OVCAR3 (cell line): ENCODE results near the genes ZNF318 and POLH.

DNA sequence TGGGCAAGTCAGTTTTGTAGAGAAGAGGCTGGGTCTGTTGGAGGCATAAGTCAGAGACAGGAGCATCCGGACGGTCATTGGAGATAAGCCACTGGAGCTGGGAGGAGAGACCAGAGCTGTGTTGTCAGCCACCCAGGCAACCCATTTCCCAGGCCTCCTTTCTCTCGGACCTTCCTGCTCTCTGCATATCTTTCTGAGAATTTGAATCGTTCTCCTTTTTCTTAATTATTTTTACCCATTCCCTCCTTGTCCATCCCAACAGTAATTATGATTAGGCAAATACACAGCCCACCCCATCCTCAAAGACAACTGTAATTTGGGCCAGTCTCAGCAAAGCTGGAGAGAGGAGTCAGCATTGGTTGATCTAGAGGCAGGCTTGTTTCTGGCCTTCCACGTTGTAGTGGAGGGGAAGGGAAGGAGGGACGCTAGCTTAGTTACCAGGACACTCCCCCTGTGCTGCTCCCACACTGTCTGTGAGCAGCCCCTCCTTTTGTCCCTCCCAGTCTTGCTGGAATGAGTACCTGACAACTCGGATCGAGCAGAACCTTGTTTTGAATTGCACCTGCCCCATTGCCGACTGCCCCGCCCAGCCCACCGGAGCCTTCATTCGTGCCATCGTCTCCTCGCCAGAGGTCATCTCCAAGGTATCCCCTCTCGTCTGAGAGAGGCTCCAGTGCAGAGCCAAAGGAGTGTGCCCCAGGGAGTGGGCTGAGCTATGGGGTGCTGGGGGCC lies 9.2 kb downstream of the DNPH1 start:
- RRBS: no CpG with 5 or more reads among the region's 15 CpGs

DNA sequence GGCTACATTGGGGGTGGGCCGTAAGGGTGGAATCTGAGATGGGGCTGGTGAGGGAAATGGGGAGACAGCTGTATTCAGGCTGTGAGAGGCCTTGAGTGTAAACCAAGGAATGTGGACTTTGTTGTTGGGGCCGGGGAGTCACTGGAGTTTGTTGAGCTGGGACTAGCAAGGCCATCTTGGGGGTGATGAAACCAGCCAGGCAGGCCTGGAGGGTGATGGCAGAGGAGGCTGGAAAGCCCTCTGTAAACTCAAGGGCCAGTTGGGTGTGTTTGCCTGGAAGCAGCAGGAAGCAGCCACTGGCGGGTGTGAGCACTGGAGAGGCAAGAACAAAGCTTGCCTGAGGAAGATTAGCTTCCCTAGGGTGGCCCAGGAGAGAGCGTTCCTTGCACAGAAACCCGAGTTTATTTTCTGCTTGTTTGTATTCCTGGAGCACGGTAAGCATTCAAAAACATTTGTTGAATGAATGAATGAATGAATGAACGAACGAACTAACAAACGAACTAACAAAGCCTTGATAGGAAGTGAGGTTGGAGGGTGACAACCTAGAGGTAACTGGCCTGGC lies 18.9 kb downstream of the TTBK1 start:
- RRBS: no CpG with 5 or more reads among the region's 9 CpGs

- RRBS: 29% methylated on average over 26 of the region's 90 CpGs
Measured at GRCh38 chr6:43284813-43285985, 12.9 kb upstream of the SLC22A7 start.

GRCh38 chr6:43336320-43336705 lies 27.7 kb upstream of the CRIP3 start:
- RRBS: no CpG with 5 or more reads among the region's 3 CpGs

GRCh38 chr6:43357172-43357826 lies 12.1 kb downstream of the ZNF318 start:
- RRBS: no CpG with 5 or more reads among the region's 21 CpGs

DNA sequence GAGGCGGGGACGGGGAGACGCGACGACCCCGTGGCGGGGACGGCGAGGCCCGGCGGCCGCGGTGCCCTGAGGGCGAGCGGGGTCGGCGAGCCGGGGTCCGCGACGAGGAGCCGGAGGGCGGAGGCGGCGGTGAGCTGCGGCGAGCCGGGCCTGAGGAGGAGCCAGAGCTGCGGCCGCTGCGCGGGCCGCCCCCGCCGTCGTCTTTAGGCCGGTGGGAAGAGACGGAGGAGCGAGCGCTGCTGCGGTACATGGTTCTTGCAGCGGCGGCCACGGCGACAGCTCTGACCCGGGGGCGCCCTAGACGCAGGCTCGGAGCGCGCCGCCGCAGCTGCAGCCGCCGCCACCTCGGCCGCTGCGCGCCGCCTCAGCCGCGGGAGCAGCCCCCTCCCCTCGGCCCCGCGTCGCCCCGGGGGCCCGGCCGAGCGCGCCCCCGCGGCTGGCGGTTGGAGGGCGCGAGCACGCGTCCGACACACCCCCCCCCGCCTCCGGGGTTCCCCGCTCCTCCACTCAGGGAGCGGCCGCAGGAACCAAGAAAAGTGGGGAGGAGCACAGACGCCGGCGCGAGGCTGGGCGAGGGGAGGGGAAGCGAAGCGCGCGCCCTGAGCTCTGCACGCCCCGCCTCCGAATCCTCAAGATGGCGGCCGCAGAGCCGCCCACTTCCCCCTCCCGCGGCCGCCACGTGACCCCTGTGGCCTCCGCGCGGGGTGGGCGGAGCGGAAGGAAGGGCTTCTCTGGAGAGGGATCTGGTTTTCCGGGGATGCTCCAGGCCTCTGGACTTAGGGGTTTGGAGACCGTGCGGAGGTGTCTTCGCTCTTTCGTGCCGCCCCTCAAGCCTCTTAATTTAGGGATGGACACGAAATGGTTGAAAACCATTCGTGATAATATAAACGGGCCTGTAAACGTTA lies at the start of gene ZNF318:
TSS of gene ZNF318 (minus strand) at position 532 of the 905 bp plus-strand sequence.
- RRBS: 3% methylated on average over 50 of the region's 118 CpGs

DNA sequence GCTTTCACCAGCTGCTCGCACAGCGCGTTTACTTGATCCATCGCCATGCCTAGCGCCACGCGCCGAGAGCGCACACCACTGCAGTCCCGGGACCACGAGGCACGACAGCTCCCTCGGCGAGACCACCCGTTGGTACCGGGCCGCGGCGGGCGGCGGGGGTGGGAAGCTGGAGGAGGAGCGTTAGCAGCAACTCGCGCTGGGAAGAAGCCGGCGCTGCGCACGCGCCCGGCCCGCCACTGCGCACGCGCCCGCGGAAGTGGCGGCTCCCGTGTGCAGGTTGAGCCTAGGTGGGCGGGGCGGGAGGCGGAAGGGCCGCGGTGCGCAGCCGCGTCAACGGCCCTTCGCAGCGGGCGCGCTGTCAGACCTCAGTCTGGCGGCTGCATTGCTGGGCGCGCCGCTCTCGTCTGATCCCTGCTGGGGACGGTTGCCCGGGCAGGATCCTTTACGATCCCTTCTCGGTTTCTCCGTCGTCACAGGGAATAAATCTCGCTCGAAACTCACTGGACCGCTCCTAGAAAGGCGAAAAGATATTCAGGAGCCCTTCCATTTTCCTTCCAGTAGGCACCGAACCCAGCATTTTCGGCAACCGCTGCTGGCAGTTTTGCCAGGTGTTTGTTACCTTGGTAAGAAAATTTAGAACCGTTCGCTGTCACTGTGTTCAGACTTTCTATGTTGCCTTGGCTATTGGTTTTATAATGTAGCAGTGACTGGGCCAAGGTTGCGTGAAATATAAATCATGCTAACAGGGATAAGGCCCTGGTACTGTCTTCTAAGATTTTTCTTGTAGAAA lies at the start of gene POLH:
TSS of gene POLH (plus strand) at position 368 of the 790 bp plus-strand sequence.
- RRBS: 3% methylated on average over 21 of the region's 72 CpGs

DNA sequence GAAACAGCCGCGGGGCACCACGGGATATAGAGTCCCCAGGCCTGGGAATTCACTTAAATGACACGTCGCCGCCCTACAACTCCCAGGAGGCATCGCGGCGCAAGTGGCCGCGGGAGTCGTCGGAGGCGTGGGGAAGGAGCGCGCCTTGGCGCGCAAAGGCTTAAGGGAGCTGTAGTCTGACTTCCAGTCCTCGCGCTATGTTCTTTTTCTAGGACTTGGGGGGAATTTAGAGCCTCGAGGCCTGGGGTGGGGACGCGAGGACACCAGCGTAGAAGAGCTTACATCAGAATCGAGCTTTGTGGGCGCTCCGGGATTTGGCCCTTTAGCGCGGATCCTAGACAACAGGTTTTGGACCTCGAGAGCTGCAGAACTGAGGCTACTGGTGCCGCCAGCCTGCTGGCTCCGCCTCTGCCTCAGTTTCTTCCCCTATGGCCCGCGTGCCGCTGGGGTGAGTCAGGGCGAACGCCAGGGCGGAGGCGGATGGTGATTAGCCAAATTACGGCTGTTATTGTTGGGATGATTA lies 319 bp upstream of the GTPBP2 start:
- RRBS: no CpG with 5 or more reads among the region's 40 CpGs

DNA sequence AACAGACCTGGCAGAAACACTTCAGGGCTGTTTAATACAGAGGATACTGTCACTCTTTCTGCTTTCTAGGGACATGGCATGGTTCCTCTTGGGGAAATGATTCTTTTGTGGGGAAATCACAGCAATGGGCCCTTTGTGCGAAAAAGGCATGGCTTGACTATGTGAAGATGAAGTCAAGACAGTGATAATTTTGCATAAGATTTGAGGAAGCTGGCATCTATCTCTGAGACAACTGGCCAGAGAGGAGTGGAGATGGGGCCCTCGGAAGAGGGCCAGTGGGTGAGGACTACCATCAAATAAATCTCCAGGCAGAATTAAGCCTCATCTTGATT lies 16.5 kb upstream of the MRPS18A start:
- RRBS: no CpG with 5 or more reads among the region's 2 CpGs

DNA sequence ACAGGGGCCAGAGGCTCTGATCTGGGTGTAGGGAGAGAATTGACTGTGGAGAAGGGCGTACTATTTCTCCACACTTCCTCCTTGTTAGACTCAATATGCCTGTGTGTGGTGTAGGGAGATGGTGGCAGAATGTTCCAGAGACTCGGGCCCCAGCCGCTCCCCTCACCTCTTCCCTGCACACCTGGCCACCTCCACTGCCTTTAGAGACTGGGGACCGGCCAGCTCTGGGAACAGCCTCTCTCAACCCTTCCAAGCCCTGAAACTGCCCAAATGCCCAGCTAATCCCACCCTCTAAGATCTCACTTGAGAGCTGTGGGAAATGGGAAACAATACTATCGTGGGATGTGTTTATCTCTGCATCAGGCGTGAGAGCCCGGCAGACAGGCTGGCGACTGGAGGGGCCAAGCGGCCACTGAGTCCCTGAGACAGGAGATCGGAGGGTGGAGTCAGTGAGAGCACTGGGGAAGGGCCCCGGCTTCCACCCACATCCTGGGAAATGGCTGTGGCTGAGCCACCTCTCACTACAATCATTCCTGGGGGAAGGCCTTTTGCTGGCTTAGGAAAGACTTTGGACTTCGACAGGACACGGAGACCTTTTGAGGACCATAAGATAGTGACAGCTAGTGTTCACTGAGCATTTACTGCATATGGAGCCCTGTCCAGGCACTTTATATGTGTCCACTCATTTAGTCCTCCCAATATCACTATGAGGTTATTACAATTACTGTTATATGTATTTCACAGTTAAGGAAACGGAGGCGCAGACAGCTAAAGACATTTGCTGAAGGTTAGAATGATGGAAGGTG lies 31.0 kb upstream of the MRPS18A start:
- RRBS: 100% methylated on average over 4 of the region's 15 CpGs

- RRBS: no CpG with 5 or more reads among the region's 10 CpGs
Measured at GRCh38 chr6:43776028-43776964, 6.3 kb downstream of the VEGFA start.

- RRBS: no CpG with 5 or more reads among the region's 12 CpGs
Measured at GRCh38 chr6:43796675-43797800, 27.0 kb downstream of the VEGFA start.

DNA sequence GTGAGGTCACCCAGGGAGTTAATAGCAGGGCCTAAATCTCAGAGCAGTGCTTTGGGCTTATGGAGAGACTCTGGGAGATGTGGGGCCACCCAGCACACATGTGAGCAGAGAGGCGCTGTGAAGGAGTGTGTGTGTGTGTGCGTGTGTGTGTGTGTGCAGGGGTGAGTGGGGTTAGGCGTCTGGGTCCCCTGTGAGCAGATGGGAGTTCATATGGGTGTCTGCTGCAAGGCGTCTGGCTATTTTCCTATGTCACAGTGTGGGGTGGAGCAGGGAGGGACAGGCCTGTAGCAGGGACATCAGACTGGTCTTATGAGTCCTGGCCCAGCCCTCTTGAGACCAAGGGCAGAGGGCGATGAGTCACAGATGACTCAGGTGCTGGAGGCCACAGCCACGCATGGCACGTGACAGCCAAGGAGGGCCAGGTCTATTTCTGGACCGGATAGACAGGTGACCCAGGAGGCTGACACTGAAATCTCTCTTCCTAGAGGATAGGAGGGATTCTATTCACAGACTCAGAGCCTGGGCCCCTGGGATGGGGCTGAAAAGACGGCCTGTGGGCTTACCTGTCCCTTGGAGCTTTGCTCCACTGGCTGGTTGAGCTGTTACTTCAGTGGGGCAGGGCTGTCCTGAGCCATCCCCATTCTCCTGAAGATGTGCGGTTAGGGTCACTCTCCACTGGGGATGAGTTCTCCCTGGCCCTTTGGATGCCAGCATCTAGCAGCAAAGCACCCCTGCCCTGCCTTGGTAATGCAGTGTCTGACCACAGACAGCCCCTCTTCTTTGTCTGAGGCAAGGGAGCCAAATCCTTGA lies 28.9 kb downstream of the VEGFA start:
- RRBS: no CpG with 5 or more reads among the region's 10 CpGs

GRCh38 chr6:43799596-43800481 lies 29.8 kb downstream of the VEGFA start:
- RRBS: no CpG with 5 or more reads among the region's 8 CpGs

GRCh38 chr6:43811018-43811990 lies 41.3 kb downstream of the VEGFA start:
- RRBS: no CpG with 5 or more reads among the region's 7 CpGs

DNA sequence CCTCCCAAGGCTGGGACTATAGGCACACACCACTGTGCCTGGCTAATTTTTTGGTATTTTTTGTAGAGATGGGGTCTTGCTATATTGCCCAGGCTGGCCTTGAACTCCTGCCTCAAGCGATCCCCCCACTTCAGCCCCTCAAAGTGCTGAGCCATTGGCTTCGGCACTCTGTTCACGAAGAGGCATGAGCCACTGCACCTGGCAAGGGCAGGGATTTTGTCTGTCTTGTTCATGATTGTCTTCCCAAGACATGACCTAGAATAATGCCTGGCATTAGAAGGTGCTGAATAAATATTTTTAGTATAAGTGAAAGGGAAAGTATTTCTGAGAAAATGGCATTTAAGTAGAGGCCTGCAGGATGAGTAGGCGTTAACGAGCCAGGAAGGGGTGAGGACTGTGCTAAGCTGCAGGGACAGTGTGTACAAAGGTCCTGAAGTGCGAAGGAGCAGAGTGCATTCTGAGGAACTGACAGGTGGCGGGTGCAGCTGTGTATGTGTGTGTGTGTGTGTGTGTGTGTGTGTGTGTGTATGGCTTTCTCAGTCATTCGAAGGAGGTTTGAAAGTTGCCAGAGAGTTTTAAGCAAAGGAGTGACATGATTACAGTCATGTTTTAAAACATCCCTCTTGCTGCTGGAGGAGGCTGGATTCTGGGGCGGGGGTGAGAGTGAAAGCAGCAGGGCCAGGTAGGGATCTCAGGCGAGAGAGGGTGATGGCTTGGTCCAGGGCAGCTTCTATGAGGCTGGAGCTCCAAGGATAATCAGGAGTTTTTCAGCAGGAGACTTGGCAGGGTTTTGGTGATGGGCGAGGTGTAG lies 43.1 kb downstream of the VEGFA start:
- RRBS: no CpG with 5 or more reads among the region's 11 CpGs

- RRBS: no CpG with 5 or more reads among the region's 2 CpGs
Measured at GRCh38 chr6:43872135-43872334, 102.0 kb downstream of the VEGFA start.

DNA sequence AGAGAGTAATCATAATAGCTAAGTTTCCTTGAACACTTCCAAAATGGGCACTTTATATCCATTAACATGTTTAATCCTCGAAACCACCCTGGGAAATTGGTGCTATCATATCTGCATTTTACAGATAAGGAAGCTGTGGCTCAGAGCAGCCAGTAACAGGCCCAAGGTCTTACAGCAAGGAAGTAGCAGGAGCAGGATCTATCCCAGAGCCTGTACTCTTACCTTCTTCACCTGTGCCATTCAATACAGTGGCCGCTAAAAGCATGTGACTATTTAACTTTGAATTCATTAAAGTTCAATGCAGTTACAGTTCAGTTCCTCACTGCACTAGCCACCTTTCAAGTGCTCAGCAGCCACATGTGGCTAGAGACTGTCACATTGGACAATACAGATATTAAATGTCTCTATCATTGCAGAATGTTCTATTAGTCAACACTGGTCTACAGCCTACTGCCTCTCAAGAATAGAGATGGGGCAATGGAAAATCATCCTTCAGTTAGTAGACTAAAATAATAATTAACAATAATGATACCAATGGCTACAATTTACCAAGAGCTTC lies 146.8 kb downstream of the VEGFA start:
- RRBS: no CpG with 5 or more reads among the region's 2 CpGs

DNA sequence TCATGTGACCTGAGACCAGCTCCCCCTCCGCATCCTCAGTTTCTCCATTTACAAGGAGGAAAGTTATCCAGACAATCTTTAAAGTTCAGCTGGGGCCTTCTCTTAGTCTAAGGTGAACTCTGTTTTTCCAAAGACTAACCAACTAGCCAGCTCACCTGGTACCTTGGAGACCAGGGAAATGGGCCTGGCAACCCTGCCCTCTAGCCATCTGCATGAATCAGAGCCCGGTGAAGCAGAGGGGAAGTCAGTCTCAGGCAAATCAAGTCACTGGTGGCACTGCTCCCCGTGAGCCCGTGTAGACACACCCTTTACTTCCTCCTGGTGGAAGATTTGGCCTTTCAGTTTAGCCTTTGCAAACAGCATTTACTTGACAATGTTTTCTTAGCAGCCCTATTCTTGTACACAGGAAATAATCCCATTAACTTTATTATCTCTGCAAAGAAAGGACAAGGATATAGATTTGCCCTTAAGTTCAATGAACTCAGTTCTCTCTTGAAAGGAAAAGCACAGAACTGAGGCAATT lies 157.7 kb downstream of the VEGFA start:
- RRBS: no CpG with 5 or more reads among the region's 4 CpGs

DNA sequence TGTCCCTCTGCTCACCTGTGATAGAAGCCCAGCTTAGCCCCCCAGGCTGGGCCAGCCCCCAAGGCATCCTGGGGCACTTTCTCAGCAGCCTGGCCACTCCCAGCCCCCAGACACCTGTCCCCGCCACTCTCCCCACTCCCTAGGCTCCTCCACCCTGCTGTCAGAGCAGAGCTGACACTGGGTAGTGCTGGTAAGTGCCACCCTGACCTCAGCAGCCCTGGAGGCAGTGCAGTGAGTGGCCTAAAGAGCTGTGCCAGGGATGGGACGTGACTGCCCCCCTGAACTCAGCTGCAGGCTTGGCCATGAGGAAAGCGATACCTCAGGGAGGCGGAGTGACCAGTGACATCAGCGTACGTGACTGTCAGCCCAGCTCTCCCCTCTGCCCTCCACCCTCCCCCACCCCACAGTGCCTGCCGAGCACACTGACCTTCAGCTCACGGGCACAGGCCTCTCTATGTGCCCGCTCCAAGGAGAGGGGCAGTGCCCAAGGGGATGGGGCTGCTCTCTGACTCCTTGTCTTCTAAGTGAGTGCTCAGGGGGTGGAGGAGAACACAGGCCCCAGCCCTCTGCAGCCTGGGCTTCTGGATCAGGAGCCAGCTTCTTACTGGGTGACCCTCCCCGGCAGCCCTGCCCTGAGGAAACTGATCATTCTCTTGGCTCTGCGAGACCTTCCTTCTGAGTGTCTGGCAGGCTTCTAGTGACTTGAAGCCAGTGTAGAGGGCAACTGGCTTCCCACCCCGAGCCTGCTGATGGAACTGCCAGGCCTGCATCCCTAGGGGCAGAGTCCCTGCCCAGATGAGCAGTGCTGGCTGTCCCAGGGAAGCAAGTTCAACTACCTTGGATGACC lies 172.7 kb downstream of the MRPL14 start:
- RRBS: no CpG with 5 or more reads among the region's 12 CpGs